Ascending aorta (tissue), 1 donor: Measurements from ENCODE around the genes HSPB1 and PTPN12.

DNA sequence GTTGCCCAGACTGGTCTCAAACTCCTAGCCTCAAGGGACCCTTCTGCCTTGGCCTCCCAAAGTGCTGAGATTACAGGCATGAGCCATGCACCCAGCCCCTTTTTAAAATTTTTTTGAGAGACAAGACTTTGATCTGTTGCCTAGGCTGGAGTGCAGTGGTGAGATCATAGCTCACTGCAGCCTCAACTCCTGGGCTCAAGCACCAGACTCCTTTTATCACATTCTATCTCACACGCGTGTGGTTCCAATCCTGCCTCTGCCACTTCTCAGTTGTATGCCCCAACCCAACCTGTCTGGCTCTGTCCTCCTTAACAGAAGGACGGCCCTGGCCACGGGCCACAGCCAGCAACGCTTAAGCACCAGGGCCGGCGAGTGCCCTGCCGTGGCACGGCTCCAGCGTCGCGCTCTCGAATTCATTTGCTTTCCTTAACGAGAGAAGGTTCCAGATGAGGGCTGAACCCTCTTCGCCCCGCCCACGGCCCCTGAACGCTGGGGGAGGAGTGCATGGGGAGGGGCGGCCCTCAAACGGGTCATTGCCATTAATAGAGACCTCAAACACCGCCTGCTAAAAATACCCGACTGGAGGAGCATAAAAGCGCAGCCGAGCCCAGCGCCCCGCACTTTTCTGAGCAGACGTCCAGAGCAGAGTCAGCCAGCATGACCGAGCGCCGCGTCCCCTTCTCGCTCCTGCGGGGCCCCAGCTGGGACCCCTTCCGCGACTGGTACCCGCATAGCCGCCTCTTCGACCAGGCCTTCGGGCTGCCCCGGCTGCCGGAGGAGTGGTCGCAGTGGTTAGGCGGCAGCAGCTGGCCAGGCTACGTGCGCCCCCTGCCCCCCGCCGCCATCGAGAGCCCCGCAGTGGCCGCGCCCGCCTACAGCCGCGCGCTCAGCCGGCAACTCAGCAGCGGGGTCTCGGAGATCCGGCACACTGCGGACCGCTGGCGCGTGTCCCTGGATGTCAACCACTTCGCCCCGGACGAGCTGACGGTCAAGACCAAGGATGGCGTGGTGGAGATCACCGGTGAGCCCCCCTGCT is at the start of gene HSPB1:
TSS of gene HSPB1 (plus strand) at position 618 of the 1,036 bp plus-strand sequence.
- PRO-cap: bidirectional peak, plus-strand start at position 620 of the sequence, minus-strand start at position 387 of the sequence

GRCh38 chr7:76333527-76334123 is 25.2 kb downstream of the YWHAG start:
- PRO-cap: unidirectional peak, minus-strand start at chr7:76333831

DNA sequence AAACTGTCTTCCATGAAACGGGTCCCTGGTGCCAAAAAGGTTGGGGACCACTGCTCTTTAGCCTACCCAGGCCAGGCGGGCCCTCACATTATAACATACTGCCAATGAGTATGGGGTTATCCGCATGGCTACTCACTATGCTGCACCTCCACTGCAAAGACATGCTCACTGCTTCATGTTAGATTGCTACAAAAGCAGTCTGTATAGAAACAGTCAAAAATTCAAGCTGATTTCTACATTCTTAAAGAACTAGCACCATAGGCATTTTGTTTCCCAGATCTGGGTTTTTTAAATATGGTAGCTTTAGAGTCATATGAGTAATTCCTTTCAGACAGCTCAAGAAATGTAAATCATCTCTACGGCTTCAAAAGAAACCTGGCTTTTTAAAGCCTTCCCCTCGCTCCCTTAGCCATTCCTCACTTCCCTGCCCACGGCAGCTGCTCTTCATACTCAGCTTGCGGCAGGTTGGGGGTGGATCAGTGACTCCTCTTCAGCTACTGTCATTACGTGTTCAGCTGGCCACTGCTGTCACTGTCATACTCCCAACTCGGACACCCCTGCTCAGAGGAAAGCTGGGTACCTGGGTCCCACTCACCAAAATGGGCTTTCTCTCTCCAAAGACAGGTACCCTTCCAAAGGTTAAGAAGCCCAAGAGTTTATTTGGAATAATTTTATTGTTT is 6.7 kb downstream of the YWHAG start:
- PRO-cap: no peak

DNA sequence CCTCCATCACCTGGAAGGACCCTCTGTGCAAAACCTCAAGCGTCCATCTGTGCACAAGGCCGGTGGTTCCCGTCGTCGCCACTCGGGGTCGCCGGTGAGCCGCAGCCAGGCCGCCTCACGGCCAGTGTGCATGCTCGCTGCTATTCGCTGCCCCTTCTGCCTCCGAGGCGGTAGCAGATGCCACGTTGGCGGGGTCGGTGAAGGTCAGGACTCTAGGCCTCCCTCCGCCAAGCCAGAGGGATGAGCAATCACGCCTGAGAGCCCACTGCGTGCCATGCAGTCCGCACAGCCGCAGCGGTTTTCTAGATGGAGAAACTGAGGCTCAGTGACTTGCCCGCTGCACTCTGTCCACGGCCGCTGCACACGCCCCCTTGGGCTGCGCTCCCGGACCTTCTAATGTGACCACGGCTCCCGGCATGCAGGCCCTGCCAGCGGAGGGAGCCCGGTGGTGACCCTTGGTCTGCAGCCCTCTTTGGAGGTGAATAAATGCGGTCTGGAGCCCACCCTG is 5.7 kb downstream of the UPK3B start:
- PRO-cap: no peak

- PRO-cap: no peak
These were observed 1.3 kb downstream of the POMZP3 start for GRCh38 chr7:76625483-76626466.

GRCh38 chr7:77225465-77226188 is 26.0 kb upstream of the FGL2 start:
- PRO-cap: no peak

- PRO-cap: no peak
These were observed 87.7 kb upstream of the FGL2 start for GRCh38 chr7:77287285-77287665.

- PRO-cap: no peak
These were observed 78.0 kb downstream of the GSAP start for GRCh38 chr7:77337967-77338665.

DNA sequence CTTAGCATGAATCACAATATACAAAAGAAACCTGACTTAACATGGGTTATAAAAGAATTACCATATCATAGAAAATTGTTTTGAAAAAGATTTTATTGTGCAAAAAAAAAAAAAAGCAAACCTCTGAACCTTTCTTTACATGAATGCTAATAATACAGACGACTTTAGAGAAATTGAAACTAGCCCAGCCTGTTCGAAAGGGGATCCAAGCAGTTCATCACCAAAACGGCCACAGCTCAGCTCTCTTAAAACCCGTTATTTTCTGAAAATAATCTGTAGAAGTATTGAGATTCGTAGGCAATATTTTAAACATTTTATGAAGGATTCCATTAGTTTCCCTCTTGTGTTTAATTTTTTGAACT is 9.8 kb upstream of the GSAP start:
- PRO-cap: no peak

GRCh38 chr7:77481440-77482045 is 55.6 kb upstream of the PTPN12 start:
- PRO-cap: no peak

GRCh38 chr7:77536979-77537794 is at the start of gene PTPN12:
Gene PTPN12, plus strand, starts transcription at chr7:77537295.
- PRO-cap: bidirectional peak, plus-strand start at chr7:77537053, minus-strand start at chr7:77536852; unidirectional peak, plus-strand start at chr7:77537489

DNA sequence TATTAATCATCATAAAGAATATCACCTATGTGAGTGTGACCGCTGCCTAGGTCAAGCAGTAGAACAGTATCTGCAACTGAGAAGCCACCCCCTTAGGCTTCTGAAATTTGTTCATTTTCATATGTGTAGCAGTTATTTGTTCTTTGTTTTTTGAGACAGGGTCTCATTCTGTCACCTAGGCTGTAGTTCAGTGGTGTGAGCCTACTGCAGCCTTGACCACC is 54.2 kb upstream of the RSBN1L start:
- PRO-cap: no peak

GRCh38 chr7:77653592-77654125 is 42.6 kb upstream of the RSBN1L start:
- PRO-cap: no peak

GRCh38 chr7:77736289-77736629 is 40.0 kb downstream of the RSBN1L start:
- PRO-cap: no peak

DNA sequence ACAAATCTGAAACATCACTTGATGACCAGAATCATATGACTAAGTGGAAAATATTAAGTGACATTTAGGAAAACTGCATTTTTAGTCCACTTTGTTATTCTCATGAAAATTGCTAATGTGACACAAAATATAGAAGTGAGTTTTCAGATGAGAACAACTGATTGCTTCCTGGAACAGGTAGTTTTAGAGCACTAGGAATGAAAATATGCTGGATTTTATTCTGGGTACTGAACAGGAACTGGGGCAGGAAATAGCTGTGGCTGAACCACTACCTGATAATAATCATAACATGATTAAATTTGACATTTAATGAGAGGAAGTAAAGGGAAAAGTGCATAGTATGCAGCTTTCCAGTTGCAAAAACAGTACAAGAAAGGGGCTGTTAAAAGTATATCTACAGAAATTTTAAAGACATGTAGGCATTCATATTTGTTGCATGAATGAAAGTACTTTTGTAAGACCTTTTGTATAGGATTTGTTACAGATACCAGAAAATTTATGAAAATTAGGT is 4.8 kb upstream of the TMEM60 start:
- PRO-cap: no peak

DNA sequence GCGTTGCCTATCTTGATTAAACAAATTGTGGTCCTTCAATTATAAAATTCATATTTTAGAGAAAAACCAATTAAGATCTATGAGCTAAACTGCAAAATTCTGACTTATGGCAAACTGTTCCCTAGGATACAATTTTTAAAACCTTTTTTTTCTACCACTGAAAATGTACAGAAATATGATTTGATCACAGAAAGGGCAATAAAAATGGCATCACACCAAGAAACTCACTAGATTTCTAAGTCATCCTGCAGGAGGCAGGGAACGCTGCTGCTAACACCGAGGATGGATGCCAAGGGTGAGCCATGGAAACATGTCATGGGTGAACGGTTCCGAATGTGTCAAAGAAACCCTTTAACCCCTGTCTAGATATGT is 220.2 kb upstream of the TMEM60 start:
- PRO-cap: unidirectional peak, plus-strand start at position 230 of the sequence

- PRO-cap: no peak
These were observed 691.5 kb upstream of the TMEM60 start for GRCh38 chr7:78489577-78490220.

GRCh38 chr7:79340217-79340739 is 113.2 kb downstream of the MAGI2 start:
- PRO-cap: no peak

DNA sequence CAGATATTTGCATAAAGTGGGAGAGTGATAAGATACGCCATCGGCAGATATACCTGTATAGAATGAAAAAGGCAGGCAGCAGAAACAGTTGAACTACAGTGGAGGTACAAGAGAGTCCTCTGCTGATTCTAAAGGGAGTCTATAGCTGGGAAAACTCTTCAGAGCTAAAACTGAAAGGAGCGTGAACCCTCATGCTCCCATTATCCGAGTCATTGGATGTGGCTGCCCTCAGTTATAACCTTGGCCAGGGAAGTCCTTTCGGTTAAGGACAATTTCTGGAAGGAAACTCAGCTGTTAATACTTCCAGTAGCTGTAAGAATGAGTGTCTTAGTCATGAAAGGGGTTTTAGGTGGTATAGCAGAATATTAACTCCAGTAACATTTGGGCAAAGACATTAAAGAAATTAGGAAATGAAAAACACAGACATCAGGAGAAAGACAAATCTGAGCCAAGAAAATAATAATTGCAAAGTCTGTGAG is 14.6 kb upstream of the GNAT3 start:
- PRO-cap: no peak

- PRO-cap: no peak
These were observed 44.2 kb upstream of the CD36 start for GRCh38 chr7:80594134-80594825.